Hair follicular keratinocyte (primary cell): ENCODE measurements around a stretch of chr14.

DNA sequence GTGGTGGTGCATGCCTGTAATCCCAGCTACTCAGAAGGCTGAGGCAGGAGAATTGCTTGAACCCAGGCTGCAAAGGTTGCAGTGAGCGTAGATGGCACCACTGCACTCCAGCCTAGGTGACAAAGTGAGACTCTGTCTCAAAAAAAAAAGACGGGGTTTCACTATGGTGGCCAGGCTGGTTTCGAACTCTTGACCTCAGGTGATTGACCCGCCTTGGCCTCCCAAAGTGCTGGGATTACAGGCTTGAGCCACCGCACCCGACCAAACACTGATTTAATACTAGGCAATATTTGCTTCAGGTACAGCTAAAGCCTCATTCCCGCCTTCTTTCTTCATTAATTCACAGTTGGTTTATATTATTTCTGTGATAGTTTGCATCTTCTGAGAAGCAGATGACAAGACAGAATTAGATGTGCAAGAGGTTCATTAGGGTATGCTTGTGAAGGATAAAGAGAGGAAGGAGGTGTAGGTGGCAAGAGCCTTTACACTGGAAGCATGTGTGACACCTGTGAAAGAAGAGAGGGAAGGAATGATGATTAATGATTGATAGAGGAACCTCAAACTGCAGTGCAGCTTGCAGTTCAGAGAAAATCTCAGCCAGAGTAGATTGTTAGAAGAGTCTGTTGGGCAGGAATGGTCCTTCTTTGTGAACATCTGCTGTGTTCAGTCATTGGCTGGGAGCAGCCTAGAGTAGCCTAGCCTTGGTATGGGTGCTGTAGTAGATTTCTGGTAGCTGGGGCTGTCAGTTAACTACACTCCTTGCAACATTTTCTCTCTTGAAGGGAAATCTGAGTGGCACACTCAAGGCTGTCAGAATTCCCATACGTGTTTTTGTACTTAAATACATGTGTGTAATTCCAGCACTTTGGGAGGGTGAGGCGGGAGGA is 8.8 kb downstream of the RCOR1 start:
- RAMPAGE, long total RNA: no peak

DNA sequence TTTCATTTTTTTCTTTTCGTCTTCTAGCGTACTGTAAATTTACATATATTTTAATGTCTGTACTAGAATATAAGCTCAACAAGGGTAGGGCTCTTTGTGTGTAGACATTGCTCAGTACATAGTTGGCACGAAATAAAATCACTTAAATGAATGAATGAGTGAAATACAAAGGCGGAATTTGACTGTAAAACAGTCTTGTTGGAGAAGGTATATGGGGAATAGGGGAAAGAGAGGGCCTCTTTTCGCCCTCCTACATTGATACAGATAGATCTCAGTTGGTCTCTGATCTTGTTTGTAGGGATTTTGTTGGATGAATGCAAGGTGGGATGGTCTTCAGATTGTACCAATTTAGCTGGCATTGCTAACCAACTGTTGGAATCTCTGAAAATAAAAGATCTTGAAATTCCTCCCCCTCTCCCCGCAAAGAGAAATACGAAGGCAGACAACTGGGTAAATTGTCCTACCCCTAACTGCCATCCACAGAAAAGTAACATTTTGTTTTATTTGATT is 29.2 kb downstream of the RCOR1 start:
- RAMPAGE, long total RNA: no peak

DNA sequence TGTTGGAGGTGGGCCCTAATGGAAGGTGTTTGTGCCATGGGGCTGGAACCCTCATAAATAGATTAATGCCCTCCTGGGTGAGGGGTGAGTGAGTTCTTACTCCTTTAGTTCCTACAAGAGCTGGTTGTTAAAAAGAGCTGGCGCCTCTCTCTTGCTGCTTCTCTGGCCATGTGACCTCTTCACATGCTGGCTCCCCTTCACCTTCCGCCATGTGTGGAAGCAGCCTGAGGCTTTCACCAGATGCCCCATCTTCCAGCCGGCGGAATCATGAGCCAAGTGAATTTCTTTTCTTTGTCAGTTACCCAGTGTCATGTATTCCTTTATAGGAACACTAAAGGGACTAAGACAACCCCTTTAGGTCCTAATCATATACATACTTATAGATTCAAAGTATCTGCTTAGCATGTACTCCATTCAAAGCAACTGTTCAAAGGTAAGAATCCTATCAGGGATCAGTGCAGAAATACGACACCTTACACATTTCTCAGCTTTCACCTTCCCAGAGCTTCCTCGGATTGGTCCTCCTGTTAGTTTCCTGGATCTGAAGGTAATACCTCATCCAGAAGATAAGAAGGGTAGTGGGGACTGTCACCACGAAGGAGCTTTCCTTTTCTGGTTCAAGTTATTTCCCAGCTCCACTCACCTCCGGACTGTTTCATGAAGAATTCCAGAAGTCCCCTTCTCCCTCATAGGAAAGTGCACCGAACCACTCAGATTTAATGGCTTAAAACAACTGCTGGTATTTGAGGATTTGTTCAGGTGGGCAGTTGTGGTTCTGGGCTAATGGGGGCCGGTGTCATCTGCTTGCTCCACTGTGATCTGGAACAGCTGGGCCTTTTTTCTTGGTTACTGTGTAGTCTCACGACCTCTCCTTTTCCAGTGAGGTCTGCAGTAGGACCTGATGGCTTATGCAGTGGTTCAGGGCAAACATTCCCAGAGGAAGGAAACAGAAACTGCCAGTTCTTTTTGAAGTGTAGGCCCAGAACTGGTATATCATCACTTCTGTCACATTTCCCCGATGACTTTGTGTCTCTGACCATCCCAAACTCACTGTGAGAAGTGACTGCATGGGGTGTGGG is 38.0 kb downstream of the RCOR1 start:
- RAMPAGE, long total RNA: no peak

- RAMPAGE, long total RNA: no peak
These were observed 49.7 kb upstream of the TRAF3 start for GRCh38 chr14:102727448-102728016.

- RAMPAGE, long total RNA: no peak
These were observed 40.6 kb downstream of the TRAF3 start for GRCh38 chr14:102817803-102818314.

GRCh38 chr14:102870187-102870887 is 52.1 kb upstream of the AMN start:
- RAMPAGE, long total RNA: no peak

- RAMPAGE, long total RNA: no peak
These were observed 1.0 kb downstream of the CDC42BPB start for GRCh38 chr14:103056208-103056890.

DNA sequence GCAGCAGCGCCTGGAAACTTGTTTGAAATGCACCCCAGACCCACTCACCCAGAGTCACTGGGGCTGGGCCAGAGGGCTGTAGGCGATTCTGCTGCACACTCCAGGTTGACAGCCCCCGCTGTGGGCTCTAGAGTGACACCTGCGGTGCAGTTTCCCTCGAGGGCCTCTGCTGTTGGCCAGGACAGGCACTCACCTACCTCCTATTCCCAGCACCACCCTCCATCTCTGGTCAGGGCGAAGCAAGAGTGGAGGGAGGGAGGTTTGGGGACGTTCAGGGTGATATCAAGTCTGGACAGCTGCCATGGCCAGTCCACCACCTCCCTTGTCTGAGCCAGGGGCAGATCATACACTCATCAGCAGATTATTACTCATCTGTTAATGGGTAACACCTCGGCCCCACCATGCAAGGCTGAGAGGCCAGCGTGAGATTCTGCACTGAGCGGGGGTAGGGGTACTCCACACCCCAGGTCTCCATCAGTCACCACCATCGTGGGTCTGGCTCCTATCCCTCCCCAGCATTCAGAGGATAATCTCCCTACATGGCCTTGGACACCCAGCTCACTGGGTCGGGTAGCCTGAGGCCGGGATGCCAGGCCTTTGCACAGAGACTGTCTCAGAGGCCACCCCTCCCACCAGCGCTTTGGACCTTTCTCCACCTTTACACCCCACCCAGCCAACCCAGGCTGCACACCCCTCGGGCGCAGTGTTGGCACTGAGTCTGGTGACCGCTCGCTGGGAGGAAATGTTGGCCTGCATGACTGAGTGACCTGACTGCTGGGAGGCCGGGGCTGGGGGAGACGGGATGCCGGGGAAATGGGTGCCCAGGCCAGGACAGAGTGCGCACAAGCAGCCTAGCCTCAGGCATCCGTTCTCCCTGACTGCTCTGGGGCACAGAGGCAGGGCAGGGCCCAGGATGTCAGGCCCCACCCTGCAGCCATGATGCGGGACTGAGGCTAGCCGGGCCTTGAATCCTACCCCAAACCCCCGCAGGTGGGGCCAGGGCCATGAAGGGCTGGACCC is 10.8 kb upstream of the LBHD2 start:
- RAMPAGE, long total RNA: no peak

DNA sequence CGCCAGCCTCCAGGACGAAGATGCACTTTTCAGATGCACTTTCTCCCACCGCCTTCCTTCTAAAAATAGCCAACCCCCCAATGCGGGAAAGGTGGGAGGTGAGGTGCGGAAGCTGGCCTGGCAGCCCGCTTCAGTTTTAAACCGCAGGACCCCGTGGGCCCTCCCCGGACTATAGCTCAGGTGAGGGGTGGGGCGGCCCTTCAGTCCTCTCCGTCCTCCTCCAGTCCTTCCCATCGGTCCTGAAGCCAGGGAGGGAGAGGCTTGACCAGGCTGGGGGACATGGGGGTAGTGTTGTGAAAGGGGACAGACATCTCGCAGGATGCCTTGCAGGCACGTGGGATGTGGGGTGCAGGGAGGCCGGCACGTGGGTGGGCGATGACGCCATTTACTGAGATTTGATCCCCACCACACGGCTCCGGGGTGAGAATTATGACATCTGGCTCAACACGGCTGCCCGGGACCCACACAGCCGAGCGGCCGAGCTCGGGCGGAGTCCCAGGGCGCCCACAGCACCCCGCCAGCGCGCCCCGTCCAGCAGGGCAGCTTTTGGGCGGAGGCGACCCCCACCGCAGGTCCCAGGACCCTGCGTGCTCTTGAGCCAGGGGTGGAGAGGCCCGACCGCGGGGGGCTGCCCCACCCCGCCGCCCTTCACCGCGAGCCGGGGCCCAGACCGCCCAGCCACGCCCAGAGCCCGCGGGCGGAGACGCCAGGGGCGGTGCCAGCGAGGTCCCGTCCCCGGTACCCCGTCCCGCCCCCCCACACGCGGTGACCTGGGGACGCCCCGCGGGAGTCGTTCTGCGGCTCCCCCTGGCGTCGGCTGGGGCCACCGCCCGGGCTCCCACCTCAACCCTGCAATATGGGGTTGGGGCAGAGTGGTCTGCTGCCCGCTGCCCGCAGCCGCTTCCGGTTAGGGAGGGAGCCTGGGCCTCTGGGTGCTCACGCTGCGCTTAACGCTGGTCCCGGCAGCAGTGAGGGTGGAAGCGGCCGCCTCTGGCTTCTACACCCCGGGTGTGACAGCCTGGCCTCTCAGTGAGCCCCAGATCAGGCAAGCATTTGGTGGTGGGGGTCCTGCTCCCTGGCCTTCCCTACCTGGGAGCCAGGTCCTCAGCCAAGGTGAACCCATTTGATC is 3.2 kb upstream of the EXOC3L4 start:
- RAMPAGE, long total RNA: no peak

DNA sequence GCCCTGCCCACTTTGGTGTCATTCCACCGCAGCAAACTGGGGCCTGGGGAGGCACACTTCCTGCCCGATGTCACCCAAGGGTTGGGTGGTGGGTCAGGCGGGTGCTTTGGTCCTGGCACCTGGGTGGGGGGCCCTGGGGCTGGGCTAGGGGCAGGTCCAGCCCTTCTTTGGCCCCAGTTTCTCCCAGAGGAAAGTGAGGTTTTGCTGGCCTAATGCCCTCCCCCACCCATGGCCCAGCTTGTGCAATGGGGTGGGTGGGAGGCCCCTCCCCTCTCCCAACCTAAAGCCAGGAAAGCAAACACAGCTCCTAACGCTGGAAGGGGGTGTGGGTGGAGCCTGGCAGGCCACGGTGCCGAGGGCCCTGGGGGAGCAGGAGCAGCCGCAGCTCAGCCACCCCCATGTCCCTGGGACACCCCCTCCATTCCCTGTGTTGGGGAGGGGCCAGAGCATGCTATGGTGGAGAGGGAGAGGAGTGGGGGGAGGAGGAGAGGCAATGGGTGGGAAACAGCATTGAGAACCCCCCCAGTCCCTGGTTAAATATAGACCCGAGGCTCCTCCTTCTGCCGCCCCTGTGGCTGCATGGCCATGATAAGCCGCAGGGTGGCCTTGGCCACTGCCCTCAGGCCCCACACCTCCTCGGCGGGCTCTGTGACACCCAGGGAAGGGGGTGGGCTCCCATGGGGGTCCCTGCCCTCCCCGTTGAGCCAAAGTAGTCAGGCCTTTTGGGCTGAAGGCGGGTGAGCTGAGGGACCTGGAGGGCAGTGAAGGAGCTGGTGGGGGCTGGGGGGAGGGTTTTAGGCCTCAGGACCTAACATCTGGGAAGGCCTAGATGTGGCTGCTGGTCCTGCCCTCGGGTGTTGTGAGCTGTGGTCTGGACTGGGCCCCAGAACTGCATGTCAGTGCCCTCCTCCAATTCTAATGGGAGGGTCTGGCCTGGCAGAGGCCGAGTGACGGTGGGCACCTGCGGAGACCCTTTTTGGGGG is 4.8 kb downstream of the EXOC3L4 start:
- RAMPAGE, long total RNA: no peak

DNA sequence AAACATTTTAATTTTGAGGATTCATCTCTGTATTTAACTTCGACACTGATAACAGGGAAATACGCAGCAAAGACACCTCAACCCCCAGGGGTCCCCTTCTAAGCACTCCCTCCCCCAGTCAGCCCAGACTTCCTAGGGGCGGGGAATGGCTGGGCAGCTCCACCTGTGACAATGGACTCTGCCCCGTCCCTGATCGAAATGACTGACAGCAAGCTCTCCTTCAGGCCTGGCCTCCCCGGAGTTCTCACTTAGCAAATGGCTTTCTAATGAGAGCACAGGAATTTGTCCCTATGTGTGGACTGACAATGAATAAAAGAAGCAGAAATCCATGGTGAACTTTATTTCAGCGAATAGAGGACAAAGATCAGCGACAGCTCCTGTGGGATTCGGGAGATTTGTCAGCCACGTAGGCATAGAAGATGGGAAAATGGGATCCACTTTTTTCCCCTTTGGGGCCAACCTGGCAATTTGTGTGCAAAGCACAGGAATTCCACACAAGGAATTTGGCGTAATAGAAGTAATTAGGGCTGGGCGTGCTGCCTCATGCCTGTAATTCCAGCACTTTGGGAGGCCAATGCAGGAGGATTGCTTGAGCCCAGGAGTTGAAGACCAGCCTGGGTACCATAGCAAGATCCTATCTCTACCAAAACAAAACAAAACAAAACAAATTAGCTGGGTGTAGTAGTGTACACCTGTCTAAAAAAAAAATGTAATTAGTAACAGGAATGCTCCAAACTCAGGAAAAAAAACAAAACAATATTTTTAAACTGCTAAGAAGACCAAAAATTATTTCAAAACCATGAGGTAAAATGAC is 63.8 kb downstream of the TNFAIP2 start:
- RAMPAGE, long total RNA: no peak

DNA sequence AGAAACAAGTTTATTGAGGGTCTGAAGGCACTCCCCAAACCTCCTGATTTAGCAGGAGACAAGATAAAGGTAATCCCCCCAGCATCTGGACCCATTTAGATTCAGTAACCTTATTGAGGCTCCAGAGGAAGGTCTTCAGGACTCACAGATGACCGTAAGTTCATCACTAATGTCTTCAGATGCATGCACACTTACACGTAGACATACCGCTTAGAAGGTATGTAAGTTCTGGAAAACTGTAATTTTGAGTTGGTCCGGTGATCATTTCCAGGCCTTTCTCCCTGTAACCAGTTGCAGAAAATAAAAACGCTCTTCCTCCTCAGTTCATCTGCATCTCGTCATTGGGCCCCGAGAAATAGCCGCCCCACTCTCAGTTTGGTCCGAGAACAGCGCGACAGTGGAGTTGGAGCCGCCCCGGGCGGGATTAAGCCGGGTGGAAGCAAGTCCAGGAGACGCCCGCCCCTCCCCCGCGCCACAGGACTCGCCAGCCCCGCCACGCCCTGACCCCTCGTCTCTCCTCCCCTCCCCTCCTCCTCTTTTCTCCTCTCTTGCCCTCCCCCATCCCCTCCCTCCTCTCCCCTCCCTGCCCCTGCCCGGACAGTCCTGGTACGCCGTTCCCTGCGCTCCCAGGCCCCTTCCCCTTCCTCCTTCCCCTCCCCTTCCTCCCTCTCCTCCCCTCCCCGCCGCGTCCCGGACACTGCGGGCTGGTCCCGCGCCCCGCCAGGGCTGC is 83.7 kb downstream of the TNFAIP2 start:
- RAMPAGE, long total RNA: no peak

DNA sequence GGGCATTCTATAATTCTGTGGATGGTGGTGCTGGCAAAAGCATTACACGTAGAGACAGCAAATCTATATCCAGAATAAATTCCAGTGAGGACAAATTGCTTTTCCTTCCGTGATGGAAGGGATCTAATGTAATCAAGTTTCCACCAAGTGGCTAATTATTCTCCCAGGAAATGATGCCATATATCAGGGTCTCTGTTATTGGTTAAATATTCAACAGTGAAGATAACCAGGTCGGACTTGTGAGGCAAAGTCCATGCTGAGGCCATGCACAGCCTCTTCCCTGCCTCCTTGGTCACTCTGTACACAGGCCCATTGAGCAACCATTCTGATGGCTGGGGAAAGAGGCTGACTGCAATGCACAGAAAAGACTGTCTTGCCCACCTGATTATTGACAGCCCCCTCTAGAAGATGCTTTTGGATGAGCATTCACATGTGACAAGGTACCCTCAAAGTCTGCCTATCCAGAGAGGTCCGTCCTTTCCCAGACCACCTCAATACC is 90.1 kb downstream of the TNFAIP2 start:
- RAMPAGE, long total RNA: no peak

GRCh38 chr14:103334720-103335784 is 1.0 kb downstream of the EIF5 start:
- RAMPAGE, long total RNA: no peak

- RAMPAGE, long total RNA: no peak
These were observed 8.2 kb downstream of the EIF5 start for GRCh38 chr14:103341989-103342829.

DNA sequence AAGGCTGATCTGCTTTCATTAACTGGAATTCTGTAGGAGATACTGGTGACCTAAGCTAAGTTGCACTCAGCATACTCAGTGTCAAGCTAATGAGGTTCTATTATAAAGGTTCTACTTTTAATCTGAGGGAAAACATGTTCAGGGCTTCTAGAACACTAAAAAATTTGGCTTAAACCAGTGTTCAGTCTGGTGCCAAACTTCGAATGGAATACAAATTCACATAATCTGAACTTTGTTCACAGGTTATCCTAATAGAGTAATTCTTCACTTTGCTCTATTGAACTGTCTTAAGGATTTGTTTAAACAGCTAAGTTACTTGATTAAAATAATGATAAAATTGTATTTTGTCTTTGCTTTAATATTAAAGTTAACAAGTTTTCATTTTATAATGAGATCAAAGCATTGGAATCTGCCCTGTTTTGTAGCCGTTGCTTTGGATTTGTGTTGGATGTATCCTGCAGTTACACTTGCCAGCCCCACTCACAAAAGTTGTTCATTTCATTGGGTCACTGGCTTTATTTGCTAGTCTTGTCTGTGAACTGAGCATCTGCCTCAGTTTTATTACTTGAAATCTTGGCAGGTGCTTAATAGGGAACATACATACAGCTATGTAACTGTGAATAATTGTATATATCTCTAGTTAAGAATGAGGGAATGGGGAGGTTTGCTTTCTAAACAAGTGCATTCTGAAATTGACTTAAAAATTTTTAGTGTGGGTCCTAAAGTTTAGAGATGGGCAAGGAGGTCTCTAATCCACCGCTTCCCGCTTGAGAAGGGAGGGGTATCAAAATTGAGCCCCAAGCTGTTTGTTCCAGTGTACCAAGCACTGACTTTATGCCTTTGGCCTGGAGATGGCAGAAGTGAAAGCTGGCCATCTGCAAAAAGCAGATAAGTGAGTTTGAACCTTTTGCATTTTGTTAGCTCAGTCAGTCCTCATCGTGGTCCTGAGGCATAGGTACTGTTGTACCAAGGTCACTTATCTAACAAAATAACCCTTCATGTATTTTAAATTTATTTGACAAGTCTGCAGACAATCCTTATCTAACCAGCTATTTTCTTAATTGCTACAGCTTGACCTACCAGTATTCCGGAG is 9.1 kb downstream of the EIF5 start:
- RAMPAGE, long total RNA: no peak

GRCh38 chr14:103356096-103356519 is 22.1 kb downstream of the EIF5 start:
- RAMPAGE, long total RNA: no peak

- RAMPAGE, long total RNA: no peak
These were observed 24.7 kb downstream of the MARK3 start for GRCh38 chr14:103409790-103410447.

DNA sequence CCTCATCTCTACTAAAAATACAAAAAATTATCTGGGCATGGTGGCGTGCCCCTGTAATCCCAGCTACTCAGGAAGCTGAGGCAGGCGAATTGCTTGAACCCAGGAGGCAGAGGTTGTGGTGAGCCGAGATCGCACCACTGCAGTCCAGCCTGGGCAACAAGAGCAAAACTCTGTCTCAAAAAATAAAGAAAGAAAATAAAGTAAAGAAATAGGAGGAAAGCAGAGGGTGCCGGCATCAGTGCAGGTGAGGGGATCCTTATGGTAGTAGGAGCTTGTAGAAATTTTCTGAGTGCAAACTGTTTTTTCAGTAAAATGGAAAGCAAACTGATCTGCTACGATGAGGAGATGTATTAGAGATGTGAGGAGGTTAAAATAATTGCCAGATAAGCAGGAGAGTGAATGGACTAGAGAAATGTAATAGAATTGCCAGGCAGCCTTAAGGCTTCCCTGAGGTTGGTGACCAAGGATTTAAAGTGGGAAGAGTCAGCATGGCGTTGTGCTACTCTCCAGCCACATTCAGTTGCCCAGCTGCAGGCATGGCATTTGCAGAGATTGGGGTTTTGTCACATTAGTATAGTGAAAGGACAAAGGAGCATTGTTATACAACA is 31.5 kb downstream of the MARK3 start:
- RAMPAGE, long total RNA: no peak

GRCh38 chr14:103480230-103481252 is 42.1 kb downstream of the CKB start:
- RAMPAGE, long total RNA: no peak